ENCODE results near the genes KRT80, KRT81 and KRT75.

DNA sequence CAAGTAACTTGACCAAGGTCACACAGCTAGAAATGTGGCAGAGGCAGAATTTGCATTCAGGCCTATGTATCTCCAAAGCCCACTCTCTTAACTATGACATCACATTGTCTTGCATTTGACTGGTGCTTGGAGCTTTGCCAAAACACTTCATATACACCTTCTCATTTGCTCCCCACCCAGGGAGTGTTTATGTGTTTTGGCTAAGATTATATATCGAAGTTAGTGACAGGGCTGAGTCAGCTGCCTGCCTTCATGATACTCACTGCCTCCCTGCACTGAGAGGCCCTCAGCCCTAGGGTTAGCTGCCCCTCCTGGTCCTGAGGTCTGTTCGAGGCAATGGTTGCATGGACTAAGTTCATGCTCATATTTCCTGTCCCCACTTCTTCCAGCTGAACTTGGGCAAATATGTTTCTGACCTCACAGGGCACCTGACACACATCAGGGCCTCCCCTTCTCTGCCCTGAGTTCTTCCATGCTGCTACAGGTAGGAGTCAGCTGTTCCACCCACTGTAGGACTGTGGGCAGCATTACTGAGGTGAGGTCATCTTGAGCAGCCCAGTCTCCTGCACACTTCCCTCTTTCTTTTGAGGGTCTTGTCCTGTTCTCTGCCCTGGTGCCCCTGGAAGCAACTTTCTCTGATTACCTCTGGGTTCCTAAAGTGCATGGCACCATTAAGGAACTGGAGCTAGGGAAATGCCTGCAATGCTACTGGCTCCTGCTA, 1.7 kb downstream of the GALNT6 start:
- PRO-cap, result no peak
- RRBS, 2 experiments, result no CpG with 5 or more reads among the region's 2 CpGs

GRCh38 chr12:51568142-51568960, 22.7 kb upstream of the SCN8A start:
- PRO-cap, result no peak
- RRBS, 2 experiments, result no CpG with 5 or more reads among the region's 34 CpGs

DNA sequence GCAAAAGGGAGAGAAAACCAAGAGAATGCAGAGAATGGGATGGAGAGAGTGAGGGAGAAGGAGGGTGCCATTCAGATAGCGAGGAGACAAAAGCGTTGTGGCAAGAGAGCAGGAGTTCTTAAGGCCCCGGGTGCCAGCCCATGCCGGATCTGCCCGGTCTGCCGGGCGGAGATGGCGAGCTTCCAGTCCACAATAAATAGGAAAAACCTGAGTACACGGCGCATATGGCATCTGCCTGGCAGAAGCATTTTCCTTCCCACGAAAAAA, 5.2 kb upstream of the TMDD1 start:
- PRO-cap, result no peak
- RRBS, 2 experiments, result 20% methylated on average over 4 of the region's 11 CpGs; no CpG with 5 or more reads in 1 of the 2 experiments

GRCh38 chr12:51821536-51822155, 6.9 kb upstream of the TMDD1 start:
- PRO-cap, result no peak
- RRBS, 2 experiments, result 31 to 50% methylated on average over 44 of the region's 80 CpGs

DNA sequence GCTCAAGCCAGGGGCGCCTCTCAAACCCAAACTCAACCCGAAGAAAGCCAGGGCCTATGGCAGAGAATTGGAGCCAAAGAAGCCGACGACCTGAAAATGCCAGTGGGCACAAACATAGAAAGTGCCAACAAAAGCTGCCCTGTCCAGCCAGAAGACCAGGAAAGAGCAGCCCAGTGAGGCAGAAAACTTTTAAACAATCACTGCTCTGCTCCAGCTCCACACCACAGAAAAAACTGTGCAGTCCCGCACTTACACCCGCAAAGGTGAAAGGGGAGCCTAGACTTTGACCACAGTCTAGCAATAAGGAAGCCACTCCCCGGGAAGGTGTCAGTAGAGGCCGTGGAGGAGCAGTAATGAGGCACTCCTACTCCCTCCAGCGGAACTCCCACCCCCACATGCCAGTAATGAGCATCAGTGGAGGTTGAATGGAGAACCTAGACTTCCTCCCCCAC, 6.0 kb upstream of the ACVRL1 start:
- PRO-cap, result no peak
- RRBS, 2 experiments, result no CpG with 5 or more reads among the region's 9 CpGs

- PRO-cap, result no peak
- RRBS, 2 experiments, result no CpG with 5 or more reads among the region's 8 CpGs
Measured at GRCh38 chr12:51925706-51926473, 18.6 kb downstream of the ACVRL1 start.

- PRO-cap, result no peak
- RRBS, 2 experiments, result no CpG with 5 or more reads among the region's 3 CpGs
Measured at GRCh38 chr12:51959097-51959755, 7.7 kb downstream of the ACVR1B start.

DNA sequence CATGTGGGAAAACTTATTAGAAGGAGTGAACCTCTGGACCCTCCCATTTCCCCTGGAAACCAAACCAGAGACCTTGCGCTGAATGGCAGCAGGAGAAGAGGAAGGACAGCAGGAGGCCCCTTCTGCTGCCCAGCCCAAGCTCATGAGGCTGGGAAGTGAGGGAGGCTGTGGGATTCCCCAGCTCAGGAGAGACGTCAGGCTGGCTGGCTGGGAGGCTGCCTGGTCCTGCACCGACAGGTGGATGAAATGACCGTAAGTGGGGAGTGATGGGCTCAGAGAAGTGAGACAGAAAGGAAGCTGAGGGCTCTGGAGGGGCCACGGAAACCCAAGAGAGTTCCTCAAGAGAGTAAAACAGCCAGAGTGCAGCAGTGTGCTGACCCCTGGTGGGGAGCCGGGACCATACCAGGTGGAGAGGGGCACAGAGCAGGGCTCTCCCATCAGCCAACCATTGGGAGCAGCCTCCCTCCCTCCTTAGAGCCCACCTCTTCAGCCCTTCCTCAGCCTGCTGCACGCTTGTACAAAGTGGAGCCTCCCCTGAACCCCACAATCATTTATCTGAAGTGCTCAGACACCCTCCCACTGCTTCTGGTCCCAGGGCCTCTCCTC, 13.9 kb downstream of the TAMALIN start:
- PRO-cap, result no peak
- RRBS, 2 experiments, result no CpG with 5 or more reads among the region's 7 CpGs

GRCh38 chr12:52032277-52032749, 18.9 kb upstream of the NR4A1 start:
- PRO-cap, result no peak
- RRBS, 2 experiments, result no CpG with 5 or more reads among the region's 8 CpGs

DNA sequence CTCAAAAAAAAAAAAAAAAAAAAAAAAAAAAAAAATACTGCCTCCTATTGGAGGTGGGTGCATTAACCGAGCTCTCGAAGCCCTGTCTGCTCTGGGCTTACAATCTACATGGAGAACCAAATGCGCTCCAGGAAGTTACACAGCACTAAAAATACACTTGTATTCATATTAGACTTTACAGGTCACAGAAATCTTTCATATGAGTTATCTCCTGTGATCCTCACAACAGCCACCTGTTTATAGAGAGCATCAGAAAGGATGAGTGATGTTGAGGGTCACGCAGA, 848 bp upstream of the ATG101 start:
- PRO-cap, result no peak
- RRBS, 2 experiments, result no CpG with 5 or more reads among the region's 4 CpGs

GRCh38 chr12:52080934-52081861, 1.7 kb downstream of the SMIM41 start:
- PRO-cap, result no peak
- RRBS, 2 experiments, result 0% methylated on average over 1 of the region's 16 CpGs; no CpG with 5 or more reads in 1 of the 2 experiments

- PRO-cap, result no peak
- RRBS, 2 experiments, result no CpG with 5 or more reads among the region's 16 CpGs
Measured at GRCh38 chr12:52148161-52149057, 43.4 kb downstream of the KRT80 start.

DNA sequence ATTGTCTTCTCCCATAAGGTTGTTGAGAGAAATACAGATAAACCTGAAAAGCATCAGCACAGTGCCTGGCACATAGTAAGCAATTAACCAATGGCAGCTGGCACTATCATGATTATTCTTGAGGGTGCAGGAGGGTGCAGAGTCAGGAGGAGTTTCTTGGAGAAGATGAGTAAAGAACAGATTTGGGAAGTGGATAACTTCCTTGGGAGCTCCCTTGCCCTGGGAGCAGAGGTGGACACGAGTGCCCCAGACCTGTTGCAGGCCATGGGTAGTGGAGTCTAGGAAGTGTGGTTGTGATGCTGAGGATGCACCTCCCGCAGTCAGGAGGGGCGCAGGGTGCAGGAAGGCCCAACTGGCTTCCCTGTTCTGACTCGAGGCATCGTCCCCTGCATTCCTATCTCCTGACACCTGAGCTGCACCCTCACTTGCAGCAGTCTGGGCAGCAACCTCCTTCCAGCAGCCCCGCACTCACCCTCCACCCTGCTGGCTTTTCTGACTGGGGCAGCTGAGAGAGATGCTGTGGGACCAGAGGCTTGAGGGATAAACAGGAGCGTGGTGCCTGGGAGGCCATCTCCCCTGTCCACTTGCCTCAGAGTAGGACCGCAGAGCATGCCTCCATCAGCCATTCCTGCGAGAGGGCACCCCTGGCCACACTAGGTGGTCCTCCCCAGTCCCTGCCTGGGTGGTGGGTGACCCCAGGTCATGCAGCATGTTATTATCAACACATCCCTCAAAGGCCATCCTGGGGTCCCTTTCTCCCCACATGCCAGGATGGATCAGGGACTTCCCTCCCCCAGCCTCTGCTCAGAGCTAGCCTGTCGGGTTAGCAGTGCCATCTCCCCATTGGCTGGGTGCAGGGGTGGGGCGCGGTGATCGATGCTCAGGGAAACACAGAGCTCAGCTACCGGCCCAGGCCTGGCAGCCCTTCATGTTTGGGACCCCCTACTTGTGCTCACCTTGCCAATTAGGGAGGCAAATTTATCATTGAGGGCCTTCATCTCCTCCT, 864 bp downstream of the KRT80 start:
- PRO-cap, result no peak
- RRBS, 2 experiments, result no CpG with 5 or more reads among the region's 14 CpGs

GRCh38 chr12:52191854-52192965, at the start of gene KRT80:
KRT80 (minus strand) TSS chr12:52192014.
- PRO-cap, result no peak
- RRBS, 2 experiments, result 11 to 37% methylated on average over 3 of the region's 21 CpGs

DNA sequence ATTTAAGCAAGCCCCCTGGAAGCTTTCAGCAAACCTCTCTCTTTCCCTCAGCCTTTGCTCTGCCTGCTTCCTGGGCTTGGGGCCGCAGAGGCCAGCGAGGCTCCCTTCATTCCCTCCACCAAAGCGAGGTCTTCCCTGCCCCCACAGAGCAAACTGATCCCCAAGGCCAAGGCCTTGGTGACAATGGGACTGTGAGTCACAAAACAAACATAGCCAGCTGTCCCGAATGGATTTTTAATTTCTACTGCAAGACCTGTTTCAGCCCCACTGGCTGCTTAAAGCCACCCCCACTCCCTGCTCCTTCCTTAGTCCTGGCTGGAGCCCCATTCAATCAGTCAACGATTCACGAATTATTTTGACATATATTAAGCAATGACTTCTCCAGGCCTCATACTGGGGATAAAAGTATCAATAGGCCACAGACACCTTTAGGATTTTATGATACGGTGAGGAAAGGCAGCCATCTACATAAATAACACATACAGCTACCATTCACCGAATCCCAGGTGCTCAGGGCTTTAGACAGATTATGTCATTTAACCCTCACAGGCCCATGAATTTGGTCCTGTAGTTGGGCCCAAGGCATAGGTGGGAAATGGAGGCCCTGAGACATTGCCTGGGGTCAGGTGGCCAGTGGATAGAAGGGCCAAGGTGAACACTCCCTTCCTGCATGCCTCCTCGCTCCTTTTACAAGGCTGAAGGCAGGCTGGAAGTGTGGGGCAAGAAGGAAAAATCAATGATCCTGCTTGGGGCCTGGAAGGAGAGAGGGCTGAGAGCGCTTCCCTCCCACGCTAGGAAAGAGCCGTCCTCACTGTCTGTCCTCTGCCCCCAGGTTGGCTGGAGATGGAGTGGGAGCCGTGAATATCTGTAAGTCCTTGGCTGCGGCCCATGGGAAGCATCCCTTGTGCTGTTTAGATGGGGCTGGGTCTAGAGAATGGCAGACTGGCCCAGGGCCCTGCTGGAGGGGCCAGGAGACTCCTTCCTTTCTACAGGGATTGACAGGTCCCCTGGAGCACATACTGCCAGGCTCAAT, 14.6 kb downstream of the KRT7 start:
- PRO-cap, result no peak
- RRBS, 2 experiments, result no CpG with 5 or more reads among the region's 14 CpGs

GRCh38 chr12:52291247-52291749, at the start of gene KRT81:
KRT81 (minus strand) TSS chr12:52291534.
- PRO-cap, result no peak
- RRBS, 2 experiments, result no CpG with 5 or more reads among the region's 33 CpGs

DNA sequence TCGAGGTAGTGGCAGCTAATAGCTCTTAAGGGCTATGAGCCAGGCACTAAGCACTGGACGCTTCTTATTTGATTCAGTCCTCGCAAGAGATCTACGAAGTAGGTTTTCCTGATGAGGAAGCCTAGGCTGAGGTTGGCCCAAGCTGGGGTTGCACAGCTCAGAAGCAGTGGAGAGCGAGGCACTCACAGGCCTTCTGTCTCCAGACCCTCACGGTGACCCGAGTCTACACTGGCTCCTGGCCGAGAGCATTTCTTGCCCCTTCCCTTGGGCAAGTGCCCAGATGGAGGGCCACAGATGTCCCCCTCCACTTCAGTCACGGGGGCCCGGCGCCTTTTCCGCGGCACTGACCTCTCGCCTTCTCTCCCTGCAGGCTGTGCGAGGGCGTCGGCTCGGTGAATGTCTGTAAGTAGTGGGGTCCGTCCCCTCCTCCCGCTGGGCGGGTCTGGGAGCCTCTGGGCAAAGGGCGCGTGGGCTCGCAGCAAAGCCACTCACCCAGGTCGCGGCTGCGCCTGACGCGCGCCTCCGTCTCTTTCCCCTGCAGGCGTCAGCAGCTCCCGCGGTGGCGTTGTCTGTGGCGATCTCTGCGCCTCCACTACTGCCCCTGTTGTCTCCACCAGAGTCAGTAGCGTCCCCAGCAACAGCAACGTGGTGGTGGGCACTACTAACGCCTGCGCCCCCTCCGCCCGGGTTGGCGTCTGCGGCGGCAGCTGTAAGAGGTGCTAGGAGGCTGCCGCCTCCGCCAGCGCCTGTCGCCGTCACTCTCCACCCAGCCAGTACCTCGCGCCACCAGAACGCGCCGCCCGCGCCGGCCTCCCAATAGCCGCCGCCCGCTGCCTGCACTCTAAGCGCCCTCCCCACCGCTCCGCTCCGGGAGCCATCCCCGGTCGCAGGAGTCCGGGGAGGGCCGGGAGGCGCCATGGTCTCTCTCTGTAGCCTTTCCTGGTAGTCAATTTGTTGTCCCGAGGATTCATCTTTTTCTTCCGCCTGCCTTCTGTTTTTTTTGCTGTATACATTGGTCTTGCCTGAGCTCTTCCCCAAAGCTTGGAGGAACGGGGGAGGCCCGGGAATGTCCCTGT, 13.0 kb downstream of the KRT83 start:
- PRO-cap, result no peak
- RRBS, 2 experiments, result 2 to 3% methylated on average over 8 to 19 of the region's 75 CpGs

GRCh38 chr12:52434154-52434565, at the start of gene KRT75:
KRT75 (minus strand) TSS chr12:52434371.
- PRO-cap, result no peak
- RRBS, 2 experiments, result 91 to 97% methylated on average over 5 of the region's 15 CpGs

- PRO-cap, result no peak
- RRBS, 2 experiments, result no CpG with 5 or more reads among the region's 14 CpGs
Measured at GRCh38 chr12:52522253-52523294, 2.4 kb upstream of the KRT5 start.

DNA sequence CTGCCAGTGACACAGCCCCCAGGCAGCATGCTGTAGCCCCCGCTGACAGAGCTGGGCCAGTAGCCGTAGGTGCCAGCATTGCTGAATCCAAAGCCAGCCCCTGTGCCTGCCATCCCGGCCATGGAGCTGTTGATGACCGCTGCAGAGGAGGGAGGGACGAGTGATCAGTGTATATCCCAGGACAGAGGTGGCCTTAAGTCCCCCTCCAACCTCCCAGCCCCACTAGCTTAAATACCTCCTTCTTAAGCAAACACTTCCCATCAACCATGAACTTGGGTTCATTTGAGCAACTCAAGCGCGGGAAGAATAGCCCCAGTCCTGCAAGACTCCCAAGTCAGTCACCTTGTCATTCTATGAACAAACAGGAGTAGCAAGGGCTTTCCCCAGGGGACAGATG, 7.0 kb upstream of the KRT72 start:
- PRO-cap, result no peak
- RRBS, 2 experiments, result no CpG with 5 or more reads among the region's 7 CpGs